Pericardium fibroblast (primary cell): ENCODE data around the gene MPC1L.

- RAMPAGE, long total RNA = no peak
Measured at GRCh38 chrX:40623301-40623713, at the start of gene MPC1L. Gene MPC1L, plus strand, starts transcription at chrX:40623428.

DNA sequence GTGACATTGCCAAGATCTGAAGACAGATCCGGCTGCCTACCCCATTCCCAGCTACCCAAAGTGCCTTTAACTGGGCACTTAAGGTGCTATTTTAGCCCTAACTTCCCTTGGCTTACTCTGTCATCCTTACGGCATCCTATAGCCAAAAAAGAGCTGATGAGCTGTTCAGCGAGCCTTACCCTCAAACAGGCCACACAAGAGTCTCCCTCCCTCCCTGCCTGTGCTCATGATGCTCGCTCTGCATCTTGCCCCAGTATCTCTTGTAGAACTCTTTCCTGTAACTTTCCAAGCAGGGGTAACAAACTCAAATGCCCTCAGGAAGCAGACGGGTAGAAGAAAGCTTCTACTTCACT lies 896 bp downstream of the CXorf38 start:
- RAMPAGE, long total RNA = no peak

GRCh38 chrX:41033635-41033839 lies 51.7 kb upstream of the USP9X start:
- RAMPAGE, long total RNA = no peak

DNA sequence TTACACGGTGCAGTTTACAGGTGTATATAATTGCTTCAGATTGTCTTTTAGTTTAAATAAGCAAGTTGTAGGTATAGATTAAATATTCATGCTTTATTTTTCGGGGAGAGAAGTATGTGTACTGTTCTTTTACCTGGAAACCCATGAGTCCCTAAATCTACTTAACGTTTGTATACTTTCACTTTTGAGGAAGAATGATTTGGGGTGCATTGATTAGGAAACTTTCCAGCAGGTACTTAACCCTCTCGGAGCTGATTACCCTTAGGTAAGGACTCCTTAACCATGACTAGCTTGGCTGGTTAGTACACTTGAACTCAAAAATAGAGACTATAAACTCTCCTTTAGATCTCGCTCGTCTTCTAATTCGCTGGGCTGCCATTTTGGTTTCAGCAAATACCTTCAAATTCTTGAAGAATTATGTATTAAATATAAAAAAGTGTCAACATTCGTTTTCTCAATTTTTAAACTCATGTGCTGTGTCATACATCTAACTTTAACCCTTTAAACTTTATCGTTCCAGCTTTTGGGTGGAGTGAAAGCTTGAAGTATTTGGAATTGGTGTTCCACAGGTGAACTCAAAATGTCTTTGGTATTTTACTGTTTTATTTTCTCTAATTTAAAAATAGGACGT lies 2.0 kb downstream of the USP9X start:
- RAMPAGE, long total RNA = no peak

DNA sequence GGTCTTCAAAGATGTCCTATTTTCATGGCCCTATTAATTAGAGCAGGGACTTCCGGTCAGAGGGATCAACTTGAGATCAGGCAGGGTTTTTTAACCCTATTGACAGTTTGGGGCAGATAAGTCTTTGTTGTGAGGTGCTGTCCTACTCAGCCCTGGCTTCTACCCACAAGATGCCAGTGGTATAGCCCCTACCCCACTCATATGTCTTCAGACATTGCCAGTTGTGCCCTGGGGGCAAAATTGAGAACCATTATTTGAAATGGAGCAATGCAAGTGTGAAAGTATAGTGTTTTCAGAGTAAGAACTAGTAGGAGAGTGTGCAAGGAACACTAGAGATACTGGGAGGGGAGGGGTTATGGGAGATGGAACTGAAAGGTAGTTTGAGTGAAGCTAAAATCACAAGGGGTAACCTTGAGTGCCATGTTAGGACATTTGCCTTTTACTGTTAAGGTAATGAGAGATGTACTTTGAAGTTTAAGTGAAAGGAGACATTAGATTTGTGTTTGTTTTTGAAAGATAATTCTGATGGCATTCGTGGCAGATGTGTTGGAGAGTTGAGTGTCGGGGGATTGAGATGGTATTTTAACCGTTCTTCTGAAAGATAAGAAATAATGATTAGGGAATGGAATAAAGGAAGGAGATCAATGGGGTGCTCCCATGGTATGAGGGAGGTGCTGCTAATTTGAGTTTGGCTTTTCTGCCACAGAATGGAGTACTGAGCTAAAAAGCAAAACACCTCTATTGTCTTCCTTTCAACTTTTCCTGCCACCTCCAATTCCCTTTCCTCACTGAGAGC lies 10.2 kb downstream of the USP9X start:
- RAMPAGE, long total RNA = no peak

DNA sequence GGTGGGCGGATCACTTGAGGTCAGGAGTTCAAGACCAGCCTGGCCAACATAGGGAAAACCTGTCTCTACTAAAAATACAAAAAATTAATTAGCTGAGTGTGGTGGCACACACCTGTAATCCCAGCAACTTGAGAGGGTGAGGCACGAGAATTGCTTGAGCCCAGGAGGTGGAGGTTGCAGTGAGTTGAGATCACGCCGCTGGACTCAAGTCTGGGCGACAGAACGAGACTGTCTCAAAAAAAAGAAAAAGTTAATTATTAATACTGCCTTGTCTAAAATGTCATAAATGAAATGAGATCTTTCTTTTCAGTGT lies 17.1 kb downstream of the USP9X start:
- RAMPAGE, long total RNA = no peak

DNA sequence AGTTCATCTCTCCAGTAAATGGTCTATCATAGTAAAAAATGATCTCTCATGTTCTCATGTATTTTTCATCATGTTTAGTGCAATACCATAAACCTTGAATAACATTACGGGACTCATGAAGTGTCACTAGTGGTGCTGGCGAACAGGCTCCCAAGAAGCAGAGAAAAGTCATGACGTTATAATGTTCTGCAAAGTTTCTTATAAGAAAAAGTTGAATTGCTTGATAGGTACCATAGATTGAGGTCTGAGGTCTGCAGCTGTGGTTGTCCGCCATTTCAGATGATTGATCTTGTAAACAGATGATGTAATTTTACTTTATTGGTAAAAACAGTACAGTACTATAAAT lies 28.8 kb downstream of the USP9X start:
- RAMPAGE, long total RNA = no peak

GRCh38 chrX:41156358-41157518 lies 71.5 kb downstream of the USP9X start:
- RAMPAGE, long total RNA = no peak

DNA sequence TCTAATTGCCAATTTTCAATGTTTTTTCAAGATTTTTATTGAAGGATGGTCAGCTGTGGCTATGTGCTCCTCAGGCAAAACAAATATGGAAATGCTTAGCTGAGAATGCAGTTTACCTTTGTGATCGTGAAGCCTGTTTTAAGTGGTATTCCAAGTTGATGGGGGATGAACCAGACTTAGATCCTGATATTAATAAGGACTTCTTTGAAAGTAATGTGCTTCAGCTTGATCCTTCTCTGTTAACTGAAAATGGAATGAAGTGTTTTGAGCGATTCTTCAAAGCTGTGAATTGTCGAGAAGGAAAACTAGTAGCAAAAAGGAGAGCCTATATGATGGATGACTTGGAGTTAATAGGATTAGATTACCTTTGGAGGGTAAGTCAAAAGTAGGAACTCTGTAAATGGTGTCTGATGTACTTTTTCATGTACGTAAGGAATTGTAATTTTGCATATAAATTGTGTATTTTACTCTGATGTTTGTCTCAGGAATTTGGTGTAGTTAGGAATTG lies 80.7 kb downstream of the USP9X start:
- RAMPAGE, long total RNA = no peak

DNA sequence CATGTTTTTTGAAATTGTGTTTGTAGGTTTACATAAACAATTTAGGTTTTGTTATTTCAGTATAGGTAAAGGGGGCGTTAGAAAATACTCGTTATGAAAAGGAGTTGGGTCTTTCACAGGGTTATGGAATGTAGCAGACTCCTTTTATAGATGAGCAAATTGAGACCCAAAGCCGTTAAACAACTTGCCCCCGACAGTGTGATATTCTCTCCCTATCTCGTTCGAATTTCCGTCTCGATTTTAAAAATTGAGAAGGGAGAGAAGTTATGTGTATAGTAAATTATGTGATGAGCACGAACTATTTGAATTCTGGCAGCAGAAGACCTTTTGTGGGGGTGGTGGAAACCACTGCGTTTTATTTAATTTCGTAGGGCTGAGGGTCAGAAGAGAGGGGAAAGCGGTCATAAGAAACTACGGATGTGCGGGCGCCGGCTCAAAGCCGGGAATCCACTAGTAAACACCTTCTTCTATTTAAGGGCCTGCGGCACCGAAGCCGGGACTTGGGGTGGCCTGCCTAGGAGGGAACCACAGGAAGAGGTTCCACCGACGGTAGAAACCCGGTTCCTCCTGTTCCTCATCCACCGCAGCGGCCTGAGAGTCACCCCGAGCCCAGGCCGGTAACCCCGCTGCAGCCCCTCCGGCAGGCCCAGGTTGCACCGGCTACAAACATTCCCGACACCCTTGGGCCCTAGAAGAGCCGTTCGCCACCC lies 1.5 kb upstream of the DDX3X start:
- RAMPAGE, long total RNA = no peak

DNA sequence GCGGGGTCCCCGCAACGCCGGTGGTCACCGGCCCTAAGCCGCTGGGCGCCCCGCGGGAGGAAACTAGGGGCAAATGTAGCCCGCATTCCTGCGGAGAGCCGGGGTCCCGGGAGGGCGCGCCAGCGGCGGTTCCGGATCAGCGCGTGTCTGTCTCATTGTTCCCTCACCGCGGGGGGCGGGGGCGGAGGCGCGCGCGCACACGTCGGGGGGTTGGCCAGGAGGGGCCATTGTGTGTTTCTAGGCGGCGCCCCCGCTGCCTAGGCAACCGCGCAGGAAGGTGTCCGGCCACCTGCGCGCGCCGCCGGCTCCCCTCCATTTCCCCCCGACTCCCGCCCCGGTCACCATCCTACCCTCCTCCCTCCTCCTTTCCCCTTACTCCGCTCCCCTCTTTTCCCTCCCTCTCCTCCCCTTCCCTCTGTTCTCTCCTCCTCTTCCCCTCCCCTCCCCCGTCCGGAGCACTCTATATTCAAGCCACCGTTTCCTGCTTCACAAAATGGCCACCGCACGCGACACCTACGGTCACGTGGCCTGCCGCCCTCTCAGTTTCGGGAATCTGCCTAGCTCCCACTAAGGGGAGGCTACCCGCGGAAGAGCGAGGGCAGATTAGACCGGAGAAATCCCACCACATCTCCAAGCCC lies 809 bp upstream of the DDX3X start:
- RAMPAGE, long total RNA = no peak

DNA sequence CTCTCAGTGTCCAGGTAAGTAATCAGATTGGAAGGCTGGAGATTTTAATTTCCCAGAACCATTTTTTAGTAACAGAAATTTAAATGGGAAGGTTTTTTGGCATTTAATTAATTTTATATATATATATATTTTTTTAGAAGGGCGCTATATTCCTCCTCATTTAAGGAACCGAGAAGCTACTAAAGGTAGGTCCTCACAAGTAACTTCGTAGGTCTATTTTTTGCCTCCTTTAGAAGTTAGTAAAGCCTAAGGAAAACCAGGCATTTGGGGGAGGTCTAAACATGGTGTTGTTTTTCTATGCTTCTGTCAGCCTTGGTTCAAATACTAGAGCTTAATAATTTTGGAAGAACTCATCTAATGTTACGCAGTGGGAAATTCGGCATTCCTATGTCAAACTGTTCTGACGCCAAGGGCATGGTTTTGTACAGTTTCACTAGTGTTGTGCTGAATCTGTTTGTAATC lies 5.0 kb downstream of the DDX3X start:
- RAMPAGE, long total RNA = no peak

GRCh38 chrX:41573145-41573878 lies 115.5 kb upstream of the GPR34 start:
- RAMPAGE, long total RNA = no peak

DNA sequence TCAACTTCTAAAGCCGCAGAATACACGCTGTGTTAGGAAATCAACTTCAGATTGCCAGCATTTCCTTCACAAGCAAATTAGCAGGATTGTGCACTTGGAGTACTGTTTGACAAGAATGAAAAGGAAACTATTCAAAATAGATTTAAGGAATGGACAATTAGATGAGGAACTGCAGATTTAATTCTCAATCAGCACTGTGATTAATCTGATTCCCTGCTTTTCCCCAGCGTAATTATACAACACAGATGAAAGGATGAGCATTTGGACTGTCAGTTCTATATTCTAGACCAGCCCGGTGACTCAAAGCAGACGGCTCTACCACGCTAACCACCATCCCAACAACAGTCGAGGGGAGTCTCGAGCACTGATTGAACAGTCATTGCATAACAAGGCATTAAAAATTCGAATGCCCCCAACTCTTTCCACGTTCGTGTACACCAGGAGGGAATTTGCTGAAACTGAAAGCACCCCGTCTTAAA lies 1.4 kb downstream of the CASK start:
- RAMPAGE, long total RNA = no peak

DNA sequence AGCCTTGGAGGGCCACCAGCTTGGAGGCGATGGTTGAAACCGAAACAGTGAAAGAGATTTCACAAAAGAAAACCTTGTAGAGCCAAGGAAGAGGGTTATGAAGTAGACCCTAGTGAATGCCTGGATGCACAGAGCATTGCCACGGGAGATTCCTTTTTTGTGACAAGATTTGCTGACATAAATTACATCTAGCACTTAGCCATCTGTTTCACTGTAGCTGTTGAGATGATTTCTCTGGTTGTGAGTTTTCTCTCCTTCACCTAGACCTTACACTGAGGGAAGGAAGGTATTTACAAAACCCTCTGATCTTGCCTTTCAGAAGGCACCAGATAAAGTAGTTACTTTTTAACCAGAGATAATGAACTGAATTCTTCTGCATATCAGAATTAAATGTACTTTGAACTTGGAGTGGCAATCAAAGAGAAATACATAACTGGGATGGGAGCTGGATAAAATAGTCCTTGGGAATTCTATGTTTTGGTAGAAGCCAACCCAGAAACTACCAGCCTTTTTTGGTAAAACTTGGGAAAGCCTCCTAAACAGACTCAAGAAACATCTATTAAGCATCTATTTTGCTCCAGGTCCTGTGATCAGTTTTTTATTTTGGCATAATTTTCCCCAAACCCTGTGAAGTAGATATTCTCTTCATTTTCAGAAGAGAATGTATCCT lies 104.3 kb upstream of the CASK start:
- RAMPAGE, long total RNA = no peak

- RAMPAGE, long total RNA = no peak
Measured at GRCh38 chrX:43699971-43700646, 44.0 kb downstream of the MAOA start.

DNA sequence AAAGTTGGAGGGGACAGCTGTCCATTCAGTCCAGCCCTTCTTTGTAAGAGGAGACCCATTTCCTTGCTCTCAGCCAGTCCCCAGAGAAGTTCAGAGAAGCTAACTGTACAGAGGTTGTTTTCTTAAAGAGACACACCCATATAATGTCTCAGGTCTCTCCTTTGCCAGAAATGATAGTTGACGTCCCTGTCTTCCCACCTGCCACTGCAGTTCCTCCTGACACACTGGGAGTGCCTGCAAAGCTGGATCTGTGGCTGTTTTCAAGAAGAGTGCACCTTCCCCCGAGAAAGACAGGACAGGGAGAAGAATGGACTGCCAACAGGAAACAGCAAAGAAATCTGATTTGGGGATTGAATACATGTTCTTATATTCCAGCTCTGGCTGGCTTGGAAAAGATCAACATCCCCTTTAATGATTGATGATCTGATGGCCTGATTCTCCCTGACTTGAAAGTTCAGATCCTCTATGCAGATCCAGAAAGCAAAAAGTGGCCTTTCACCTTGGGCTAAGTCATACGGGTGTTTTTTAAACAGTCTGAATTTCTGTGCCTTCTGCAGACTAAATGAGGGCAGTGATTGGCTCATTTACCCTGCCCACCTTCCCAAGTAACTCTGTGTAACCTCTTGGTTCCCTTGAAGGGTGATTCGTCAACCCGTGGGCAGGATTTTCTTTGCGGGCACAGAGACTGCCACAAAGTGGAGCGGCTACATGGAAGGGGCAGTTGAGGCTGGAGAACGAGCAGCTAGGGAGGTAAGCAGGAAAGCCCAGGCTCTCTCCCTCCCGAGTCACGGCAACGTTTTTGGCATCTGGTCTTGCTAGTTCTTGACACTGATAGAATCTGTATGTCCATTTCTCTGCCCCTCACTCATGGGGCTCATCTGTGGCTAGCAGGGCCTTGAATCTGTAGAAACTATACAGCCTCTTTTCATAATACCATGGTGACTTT lies 87.3 kb downstream of the MAOA start:
- RAMPAGE, long total RNA = no peak

DNA sequence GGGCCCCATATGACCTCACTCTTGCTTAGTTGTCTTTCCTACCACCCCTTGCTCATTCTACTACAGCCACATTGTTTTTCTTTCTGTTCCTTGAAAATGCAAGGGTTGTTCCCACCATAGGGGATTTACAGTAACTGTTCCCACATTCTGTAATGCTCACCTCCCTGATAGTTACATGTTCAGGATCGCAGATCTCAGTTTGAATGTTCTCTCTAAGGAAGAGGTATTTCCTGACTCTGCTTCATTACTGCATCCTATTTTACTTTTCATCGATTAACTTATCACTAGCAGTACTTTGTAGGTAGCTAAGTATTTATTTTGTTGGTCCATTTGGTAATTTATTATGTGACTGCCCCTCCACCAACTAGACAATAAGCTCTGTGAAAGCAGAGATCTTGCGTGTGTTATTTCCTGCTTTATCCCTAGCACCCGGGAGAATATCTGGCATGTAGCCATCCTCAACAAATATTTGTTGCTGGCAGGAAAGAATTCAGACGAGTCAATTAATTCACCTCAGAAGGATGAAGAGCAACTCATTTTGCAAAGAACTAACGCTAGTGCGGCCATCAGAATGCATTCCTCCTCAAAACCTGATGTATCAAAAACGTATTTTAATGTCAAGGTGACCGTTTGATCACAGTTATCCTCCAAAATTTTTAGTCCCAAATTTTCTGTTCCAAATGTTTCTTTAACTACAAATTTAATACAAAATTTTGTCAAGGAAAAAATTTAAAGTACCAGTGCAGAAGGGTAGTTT lies 21.3 kb downstream of the MAOB start:
- RAMPAGE, long total RNA = no peak

DNA sequence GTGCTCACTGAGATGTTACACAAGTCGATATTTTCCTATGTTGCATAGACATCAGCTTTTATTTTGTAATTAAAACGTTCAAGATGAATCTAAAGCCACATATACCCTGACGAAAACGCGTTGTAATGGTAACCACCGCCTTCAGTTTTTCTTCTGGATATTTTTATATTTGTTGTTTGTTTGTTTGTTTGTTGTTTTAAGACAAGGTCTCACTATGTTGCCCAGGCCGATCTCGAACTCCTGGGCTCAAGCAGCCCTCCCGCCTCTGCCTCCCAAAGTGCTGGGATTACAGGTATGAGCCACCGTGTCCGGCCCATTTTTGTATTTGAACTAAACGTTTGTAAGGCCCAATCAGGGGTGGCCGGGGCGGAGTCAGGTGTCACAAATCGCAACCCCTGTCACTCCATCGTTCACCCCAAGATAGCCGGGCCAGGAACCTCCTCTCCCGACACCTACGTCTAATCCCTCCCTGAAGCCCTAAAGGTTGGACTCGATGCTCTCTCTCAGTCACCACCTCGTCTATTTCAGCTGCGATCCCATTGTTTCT lies 642 bp upstream of the EFHC2 start:
- RAMPAGE, long total RNA = no peak

- RAMPAGE, long total RNA = no peak
Measured at GRCh38 chrX:45017636-45018230, 144.7 kb downstream of the KDM6A start.